PFSK-1 (cell line): Measurements from ENCODE around the gene RRAGC.

GRCh38 chr1:35894126-35894645, 11.2 kb downstream of the AGO1 start:
- RRBS: no CpG with 5 or more reads among the region's 11 CpGs

GRCh38 chr1:36157400-36157932, 1.5 kb downstream of the MAP7D1 start:
- RRBS: no CpG with 5 or more reads among the region's 5 CpGs

DNA sequence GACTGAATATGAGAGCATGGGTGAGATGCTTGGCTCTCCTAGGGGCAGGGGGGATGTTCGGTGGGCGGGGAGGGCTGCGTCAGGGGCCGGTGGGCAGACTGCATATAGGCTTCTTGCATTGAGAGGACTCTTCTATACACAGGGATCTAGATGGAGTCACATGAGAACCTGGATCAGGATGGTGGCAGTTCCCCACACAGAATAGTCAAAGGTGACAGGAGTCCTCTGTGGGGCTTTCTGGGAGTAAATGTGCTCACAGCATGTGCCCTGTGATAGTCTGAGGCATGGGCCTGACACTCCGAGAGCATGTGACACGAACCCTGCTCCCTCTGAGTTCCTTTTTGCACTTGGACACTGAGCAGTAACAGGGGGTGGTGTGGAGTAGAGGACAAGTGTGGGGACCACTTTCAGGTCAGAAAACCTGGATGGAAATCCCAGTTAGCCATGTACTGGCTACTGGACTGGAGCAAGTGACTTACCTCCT, 2.2 kb downstream of the MAP7D1 start:
- RRBS: no CpG with 5 or more reads among the region's 6 CpGs

DNA sequence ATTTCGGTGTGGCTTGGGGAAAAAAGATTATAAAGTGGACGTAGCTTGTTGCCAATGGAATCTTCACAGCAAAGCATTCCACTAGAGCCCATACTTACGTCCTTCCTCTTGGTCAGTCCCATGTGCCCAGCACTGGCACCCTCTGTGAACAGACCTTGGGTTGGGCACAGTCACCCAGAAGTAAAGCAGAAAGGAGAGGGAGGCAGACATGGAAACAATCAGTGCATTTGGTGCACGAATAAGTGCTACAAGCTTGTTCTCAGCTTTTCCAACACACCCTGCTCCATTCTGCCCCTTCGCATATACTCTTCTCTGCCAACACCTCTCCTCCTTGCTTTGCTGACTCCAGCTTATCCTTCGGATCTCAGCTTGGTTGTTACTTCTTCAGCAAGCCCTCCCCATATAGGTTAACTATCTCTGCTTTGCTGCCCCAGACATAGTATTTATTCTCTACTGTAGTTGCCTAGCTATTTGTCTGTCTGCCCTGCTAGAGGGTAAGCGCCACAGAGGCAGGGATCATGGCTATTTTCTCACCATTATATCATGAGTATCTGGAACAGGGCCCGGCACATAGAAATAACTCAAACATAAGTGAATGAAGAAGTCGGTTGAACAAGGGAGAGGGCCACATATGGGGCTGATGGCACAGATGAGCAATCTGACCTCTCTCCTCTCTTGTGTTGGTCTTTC, 14.5 kb downstream of the MAP7D1 start:
- RRBS: no CpG with 5 or more reads among the region's 9 CpGs

DNA sequence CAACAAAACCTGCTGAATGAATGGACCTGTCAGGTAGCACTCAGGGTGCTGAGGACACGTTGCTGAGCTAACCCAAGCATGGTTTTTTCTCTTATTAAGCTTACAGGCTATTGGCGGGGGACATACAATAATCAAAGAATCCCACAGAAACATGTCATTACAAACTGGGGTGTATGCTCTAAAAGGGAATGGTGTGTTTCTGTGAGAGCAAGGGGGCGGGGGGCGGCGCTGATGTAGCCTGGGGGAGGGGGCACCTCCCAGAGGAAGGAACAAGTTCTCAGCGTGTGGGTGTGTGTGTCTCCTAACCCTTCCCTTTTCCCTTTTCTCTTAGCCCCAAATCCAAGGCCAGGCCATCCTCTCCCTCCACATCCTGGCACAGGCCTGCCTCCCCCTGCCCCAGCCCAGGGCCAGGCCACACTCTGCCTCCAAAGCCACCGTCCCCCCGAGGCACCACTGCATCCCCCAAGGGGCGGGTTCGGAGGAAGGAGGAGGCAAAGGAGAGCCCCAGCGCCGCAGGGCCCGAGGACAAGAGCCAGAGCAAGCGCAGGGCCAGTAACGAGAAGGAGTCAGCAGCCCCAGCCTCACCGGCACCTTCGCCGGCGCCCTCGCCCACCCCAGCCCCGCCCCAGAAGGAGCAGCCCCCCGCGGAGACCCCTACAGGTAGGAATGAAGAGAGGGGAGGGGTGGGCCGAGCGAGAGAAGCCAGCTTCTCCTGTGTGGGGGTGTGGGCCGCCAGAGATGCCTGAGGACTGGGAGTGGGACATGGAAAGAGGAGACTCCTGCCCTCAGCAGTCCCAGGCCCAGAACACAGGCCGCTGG, 21.8 kb downstream of the MAP7D1 start:
- RRBS: no CpG with 5 or more reads among the region's 27 CpGs

- RRBS: no CpG with 5 or more reads among the region's 10 CpGs
Measured at GRCh38 chr1:36203314-36204202, 20.7 kb upstream of the THRAP3 start.

GRCh38 chr1:36329413-36330421, 6.3 kb upstream of the EVA1B start:
- RRBS: no CpG with 5 or more reads among the region's 16 CpGs

- RRBS: no CpG with 5 or more reads among the region's 5 CpGs
Measured at GRCh38 chr1:36379960-36380610, 5.6 kb downstream of the STK40 start.

DNA sequence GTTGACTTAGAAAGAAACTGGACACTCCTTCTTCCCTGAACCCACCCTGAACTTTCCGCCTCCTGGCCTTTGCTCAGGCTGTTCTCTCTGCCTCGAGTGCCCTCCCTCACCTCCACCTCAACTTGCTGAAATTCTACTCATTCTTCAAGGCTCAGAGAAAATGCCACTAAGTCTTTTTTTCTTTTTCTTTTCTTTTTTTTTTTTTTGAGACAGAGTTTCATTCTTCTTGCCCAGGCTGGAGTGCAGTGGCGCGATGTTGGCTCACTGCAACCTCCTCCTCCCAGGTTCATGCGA, 4.4 kb upstream of the CSF3R start:
- RRBS: no CpG with 5 or more reads among the region's 5 CpGs

GRCh38 chr1:37006126-37006682, 28.1 kb downstream of the GRIK3 start:
- RRBS: no CpG with 5 or more reads among the region's 7 CpGs

- RRBS: no CpG with 5 or more reads among the region's 4 CpGs
Measured at GRCh38 chr1:37129360-37129716, 95.0 kb upstream of the GRIK3 start.

DNA sequence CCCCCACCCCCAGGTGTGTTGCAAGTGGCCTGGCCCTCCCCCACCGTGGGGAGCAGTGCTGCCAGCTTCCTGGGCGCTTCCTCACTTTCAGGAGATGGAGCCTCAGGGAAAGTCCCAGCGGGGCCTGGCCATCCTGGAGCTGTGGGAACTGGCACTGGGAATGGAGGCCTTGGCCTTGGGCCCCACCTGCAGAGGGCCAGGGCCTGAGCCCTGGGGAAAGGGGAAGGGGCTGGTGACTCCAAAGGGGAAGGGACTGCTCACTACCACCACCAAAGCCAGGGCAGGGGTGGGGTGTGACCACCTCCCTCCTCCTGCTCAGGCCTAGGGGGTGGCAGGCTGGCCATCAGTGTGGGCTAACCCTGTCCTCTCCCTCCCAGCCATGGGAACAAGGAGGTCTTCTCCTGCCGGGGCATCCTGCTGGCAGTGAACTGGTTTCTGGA, 5.6 kb downstream of the ZC3H12A start:
- RRBS: no CpG with 5 or more reads among the region's 4 CpGs

DNA sequence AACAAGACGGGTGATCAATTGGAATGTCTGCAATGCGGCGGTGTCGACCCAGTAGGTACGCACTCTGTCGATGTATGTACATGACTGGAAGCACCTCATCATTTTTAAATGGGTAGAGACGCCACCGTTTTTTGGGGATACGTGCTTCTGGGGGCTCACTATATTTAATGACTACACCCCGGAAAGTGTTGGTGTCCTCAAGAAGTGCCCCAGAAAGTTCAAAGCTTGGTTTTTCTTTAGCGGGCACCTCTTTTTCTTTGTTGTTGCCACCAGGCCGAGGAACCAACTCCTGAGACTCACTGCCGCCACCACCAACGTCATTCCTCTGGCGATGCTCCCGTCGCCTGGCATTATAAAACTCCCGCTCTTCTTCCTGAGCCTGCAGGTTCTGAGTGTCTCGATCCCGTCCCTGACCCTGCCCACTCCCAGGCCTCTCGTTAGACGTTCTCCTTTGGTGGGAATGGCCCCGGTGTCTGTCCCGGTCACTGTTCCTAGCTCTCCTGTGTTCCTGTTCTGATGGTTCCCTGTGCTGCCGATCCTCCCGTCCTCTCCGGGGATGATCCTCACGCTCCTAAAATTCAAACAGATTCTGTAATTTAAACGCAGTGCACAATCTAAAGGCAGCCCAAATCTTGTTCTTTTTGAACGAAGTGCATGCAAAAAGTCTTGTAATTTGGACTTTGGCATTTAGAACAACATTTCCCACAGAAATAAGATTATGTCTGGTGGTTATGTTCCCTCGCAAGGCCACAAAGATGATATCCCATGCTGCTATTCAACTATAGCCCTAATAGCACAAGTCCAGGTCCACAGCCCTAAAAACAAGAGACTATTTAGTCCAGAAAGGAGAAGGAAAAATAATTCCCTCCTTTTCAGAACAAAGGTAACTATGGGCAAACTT, 13.7 kb downstream of the SNIP1 start:
- RRBS: 98% methylated on average over 4 of the region's 31 CpGs

GRCh38 chr1:37686164-37686687, 4.1 kb downstream of the C1orf109 start:
- RRBS: no CpG with 5 or more reads among the region's 6 CpGs

DNA sequence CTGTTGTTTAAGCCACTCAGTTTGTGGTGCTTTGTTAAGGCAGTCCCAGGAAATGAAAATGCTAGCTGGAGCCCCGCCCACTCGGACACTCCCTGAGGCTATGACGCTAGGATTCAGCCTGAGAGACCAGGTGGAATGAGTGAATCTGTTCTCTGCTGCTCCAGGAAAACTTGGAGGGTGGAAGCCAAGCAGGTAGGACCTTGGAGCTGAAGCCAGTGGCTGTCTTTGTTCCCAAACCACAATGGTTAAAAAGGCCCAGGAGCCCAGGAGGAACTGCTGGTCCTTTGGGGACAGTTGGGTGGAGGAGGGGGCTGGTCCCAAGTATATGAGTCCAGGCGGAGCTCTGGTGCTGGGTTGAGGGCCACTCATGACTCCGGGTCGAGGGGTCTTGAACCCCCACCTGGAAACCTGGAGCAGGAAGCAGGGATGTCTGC, 196.7 kb upstream of the POU3F1 start:
- RRBS: no CpG with 5 or more reads among the region's 6 CpGs

DNA sequence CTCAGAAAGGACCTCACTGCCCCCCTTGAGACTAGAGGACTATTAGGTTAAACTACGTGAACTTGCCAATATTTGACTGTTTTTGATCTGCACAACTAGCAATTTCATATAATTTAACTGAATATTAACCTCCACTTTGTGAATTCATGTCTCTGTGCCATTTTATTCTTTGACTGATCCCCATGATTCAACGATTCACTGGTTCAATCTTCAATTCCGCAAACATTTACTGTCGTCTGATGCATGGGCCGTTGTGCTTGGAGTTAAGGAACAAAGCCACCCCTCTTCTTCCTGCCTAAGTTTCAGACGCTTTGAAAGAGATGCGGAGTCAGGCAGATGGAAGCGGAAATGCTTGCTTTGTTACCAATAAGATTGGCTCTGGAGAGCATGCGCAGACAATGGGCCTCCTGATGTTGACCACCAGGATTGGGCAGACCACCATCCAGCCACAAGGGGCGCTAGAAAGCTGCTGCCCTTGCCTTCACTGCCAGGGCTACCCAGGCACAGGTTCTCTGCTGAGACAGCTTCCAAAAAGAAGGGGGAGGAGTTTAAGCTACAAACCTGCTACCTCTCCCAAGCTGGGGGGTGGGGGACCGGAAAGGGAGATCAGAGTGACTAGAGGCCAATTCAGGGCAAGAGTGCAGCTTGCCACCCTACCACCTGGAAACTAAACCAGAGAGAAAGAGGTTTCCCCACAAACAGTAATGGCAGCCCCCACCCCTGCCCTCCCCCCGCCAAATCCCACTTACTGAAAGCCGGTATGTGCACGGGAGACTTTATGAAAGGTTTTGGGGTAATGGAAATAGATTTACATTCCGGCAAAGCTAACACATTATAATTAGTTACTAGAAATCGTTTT, 369.8 kb downstream of the RRAGC start:
- RRBS: 62% methylated on average over 2 of the region's 16 CpGs

DNA sequence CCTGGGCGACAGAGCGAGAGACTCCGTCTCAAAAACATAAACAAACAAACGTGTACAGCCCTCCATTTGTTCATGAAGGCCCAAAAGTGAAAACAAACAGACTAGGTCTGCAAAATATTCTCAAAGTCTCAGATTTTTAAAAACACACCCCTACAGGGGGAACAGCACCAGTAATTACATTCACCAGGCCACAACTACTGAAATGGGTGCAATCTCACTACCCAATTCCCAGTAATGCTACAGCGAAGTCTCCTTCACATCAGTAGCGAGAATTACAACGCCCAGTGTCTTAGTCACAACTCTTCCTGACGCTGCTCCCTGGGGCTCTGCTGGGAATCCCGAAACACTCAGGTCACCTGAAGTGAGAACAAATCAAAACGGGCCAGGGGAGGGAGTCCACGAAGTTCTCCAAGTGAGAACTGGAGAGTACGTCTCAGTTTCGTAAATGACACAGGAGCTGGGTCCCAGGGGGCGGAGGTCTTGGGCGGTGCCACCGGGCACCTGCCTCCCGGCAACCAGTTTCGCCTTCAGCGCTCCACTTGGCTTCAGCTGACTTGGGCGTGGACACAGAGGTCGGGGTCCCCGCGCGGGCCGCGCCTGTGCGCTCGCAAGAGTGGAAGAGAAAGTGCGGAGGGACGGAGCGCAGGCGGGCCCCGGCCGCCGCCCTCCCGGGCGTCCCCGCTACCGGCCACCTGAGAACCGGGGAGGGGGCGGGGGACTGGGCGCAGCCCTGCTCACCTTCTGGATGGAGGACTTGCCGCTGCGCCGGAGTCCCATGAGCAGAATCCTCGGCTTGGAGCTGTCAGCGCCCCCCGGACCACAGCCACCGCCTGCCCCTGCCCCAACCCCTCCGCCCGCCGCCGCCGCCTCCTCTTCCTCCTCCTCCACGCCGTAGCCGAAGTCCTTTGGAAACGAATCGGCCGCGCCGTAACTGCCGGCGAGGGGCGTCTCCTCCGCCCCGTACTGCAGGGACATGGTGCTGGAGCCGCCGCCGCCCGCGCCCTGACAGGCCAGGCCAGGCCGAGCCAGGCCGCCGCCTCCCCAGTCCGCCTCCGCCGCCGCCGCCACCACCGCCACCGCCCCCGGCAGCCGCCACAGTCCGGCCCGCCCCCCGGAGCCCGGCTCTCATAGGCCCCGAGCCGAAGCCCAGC, at the start of gene RRAGC:
RRAGC (minus strand) TSS at position 1,101 of the 1,151 bp plus-strand sequence.
- RRBS: 3% methylated on average over 13 of the region's 90 CpGs

DNA sequence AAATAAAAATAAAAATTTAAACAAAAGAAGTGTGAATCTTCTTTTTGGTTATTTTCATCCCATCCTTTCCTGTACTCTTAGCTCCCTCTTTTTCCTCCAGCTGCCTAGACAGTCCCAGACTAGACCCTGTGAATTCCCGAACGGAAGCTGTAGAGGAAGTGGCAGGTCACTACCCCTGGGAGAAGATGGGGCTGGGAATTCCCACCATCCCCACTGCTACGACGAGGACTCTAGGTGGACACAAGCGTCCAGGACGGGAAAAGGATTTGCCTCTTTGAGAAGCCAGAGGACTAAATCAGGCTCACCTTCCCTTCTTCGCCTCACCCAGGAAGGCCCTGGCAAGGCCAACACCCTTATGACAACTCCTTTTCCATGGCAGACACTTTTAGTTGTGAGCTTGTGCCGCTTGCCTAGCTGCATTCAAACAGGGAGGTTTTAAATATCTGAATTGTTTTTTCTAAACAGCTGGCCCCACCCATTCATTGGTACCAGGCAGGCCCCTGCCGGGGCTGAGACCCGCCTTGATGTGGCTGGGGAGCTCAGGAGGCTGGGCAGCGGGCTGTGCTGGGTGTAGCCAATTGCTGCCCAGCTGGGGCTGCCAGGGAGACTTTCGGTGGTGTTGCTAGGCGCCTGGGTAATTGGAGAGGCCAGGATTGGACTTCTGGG, 12.4 kb downstream of the RHBDL2 start:
- RRBS: no CpG with 5 or more reads among the region's 13 CpGs

GRCh38 chr1:39153948-39154568, 50.4 kb upstream of the MACF1 start:
- RRBS: no CpG with 5 or more reads among the region's 6 CpGs

GRCh38 chr1:39284873-39285612, 80.5 kb downstream of the MACF1 start:
- RRBS: no CpG with 5 or more reads among the region's 5 CpGs